Melanocyte of skin (primary cell): Measurements from ENCODE around the gene IRAG1.

DNA sequence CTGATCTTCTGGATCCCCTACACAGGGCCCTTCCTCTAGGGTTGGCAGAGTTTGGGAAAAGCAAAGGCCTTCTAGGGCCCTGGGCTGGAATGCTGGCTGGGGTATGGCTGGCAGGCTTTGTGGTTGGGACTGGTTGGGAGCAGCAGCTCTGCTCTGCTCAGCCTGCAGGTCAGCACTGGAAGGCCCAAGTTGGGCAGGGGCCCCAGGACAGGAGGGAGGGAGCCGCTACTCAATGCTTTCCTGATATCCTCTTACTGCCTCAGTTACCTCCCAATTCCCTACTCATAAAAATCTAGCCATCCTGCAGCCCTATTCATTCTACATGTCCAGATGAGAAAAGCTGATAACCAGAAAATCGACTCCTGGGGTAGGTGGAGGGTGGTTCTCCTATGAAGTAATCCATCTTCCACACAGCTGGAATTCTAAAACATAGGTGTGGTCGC, 26.3 kb downstream of the IRAG1 start:
- CAGE, long polyA plus RNA, 2 experiments: no peak in any of the 2 experiments

- CAGE, long polyA plus RNA, 2 experiments: no peak in any of the 2 experiments
Observed at GRCh38 chr11:10674227-10674941, 19.2 kb downstream of the IRAG1 start.

GRCh38 chr11:10692102-10693352, 1.0 kb downstream of the IRAG1 start:
- CAGE, long polyA plus RNA, 2 experiments: no peak in any of the 2 experiments

DNA sequence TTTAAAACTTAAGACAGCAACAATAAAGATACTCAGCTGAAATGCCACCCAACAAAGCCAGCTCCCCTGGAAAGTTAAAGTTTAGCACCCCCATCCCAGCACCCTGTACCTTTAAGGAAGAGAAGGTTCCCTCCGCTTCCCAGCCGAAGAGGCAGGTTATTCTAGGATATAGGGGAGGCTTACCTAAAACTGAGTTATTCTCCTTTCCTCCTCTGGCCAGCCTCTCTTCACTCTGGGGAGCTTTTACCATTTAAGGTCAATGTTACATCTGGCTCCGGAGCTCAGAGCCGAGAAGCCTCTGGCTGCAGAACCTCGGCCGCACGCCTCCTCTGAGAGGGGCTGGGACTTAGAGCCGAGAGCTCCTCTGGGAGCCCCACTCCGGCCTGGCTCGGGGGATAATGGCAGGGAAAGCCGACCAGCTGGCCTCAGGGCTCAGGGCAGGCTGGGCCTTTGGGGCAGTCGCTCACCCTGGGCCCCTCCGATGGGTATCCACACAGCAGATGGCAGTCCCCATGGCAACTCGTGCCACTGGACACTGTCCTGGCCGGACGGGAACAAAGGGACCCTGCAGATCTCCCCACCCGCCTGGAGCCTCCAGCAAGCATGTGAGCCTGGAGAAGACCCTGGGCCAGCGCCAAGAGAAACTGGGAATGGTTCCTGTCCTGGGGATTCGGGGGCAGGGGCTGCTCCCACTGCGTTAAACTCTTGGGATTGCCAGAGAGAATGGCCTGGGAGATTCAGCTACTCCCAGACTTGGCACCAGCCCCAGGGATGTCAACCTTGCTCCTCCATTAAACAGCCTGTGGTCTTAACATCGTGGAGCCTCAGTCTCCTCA, at the start of gene IRAG1:
Gene IRAG1, minus strand, starts transcription at position 403 of the 836 bp plus-strand sequence.
- CAGE, long polyA plus RNA, 2 experiments: no peak in any of the 2 experiments

- CAGE, long polyA plus RNA, 2 experiments: no peak in any of the 2 experiments
Observed at GRCh38 chr11:10735436-10736211, 15.4 kb upstream of the CTR9 start.

DNA sequence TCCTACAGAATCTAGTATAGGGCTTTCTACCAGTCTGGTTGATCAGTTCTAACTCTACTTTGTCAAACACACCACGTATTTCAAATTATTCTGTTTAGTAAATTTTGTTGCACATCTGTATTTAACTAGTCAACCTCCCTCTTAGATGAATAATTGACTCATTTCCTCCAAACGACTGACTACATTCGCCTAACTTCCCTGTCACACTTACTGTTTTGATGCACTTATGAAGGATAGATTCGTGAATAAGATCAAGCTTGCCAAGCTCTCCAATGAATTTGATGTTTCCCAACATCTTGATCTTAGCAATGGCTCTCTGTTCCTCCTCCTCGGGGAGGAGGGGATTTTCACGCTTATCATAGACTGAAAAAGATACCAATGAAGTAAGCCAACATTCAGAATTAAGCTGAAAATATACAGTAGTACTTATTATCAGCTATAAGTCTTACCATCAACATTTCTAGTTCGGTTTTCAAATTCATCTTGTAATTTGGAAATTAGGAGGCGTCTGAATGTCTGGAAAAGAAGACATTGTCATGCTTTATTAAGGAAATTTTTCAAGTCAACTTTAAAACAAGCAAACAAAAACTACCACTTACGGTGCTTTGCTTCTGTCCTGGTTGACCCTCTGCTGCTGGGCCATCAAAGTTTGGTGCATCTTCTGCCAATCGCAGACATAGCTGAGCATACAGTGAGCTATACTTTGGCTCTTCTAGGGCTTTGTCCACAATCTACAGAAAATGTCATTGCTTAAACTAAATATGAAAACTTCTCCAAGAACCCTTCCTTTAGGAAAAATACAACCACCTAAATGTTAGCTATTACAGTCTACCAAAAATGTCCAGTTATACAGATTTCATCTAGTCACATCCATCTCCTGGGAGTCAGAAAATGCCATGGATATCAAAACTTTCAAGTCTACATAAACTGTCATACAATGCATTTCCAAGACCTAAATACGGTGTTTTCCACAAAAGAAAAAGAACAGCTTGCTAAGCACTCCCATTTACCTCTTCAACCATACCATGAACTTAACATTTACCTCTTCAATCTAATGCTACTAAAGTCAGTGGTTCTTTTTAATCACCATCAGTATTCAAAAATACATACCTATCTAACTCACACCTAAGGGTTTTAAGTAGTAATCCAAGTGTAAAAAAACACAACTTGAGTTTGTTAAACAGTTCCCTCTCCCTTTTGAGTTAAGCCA, 4.6 kb downstream of the EIF4G2 start:
- CAGE, long polyA plus RNA, 2 experiments: no peak in any of the 2 experiments

GRCh38 chr11:10908225-10908746, 50.4 kb upstream of the ZBED5 start:
- CAGE, long polyA plus RNA, 2 experiments: no peak in any of the 2 experiments

DNA sequence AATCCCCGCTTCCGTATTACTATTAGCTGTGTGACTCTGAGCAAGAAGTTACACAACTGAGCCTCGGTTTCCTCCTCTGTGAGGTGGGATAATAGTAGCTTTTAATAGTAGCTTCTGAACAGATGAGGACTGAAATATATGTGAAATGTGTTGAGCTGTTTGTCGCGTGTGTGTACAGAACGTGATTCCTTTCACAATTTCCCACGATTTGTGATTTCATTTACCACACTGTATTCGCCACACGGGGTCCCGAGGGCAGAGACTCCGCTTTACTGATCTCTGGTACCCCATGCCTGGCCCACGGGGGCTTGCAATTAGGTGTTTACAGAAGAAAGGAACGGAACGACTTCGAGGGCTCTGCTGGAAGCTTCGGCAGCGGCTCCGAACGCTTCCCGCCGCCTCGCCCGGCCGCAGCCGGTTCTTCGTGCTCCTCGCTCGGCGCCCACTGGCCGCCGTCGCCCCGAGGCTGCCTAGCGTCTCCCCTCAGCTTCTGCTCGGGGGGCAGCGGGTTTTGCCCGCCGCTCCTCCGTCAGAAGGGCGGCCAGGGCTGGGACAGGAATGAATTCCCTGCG, 72.7 kb upstream of the ZBED5 start:
- CAGE, long polyA plus RNA, 2 experiments: no peak in any of the 2 experiments

DNA sequence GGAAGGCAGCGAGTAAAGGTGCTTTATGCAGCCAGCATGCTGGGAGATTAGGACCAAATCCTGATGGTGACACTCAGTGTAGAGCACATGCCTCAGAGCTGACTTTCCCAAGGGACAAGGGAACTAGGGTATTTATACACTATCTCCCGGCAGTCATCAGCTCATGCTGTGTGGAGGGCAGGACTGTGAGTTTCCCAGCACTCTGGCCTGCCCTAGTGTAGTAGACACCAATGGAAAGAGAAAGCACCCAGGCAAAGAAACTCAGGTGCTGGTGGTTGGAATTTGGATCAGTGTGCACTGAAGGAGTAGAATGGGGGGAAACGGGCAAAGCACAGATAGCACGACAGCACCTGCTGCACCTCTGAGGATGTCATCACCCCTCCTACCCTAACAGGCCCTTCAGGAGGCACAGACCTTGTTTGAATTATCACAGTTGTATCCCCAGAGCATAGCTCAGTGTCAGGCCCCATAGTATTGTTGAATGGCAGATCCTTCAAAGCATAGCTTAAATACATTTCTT, 128.4 kb upstream of the CSNK2A3 start:
- CAGE, long polyA plus RNA, 2 experiments: no peak in any of the 2 experiments

DNA sequence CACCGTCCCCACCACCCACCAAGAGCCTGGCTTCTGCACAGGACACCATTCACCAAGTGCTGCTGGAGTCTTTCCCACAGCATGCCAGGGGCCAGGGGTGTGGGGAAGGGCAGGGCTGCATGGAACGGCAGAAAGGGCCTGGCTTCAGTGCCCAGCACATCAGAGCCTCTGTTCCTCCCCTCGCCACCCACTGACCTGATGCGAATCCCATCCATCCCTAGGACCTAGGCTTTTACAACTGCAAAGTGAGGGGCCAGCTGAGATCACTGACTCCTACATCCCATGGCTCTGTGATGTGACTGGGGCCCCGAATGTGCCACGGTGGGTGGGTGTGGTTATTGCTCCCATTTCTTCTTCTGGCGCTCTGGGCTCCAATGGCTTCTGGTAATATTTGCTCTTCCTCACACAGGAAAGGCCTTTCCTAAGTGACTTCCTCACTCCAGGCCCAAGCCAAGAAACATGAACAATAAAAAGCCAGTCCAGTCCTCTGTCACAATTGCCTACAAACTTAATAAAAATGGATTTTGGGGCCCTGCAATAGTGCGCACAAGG, 78.3 kb downstream of the GALNT18 start:
- CAGE, long polyA plus RNA, 2 experiments: no peak in any of the 2 experiments

DNA sequence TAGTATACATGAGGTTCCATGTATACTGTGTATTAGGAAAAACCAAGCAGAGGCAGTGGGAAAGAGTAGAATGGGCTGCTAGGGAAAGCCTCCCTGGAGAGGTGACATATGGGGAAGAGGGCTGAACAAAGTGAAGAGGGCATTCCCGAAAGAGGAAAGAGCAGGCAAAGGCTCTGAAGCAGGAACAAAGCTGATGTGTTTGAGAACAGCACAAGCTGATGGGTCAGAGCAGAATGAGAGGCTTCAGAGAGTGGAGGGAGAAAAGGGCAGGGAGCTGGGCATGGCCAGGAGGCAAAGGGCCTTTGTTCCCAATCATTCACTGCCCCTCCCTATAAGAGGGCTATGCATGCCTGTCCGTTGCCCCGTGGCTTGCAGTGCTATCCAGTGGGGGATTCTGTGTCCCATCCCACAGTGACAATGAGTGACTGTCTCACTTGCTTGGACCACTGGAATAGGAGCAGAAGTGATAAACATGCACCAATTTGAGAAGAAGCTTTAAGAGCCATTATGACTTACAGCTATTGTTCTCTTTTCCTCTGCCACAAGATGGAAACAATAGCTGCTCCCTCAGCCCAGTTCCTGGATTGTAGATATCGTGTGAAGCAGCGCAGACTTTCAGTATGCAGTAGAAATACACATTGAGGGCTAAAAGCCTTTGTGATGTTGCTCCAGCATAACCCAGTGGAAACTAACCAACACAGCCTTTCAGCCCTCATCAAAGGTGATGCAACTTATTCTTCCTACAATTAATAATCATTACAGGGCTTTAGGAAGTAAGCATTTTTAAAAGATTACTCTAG, 39.6 kb downstream of the GALNT18 start:
- CAGE, long polyA plus RNA, 2 experiments: no peak in any of the 2 experiments

- CAGE, long polyA plus RNA, 2 experiments: no peak in any of the 2 experiments
Observed at GRCh38 chr11:11760280-11760799, 81.4 kb upstream of the USP47 start.

DNA sequence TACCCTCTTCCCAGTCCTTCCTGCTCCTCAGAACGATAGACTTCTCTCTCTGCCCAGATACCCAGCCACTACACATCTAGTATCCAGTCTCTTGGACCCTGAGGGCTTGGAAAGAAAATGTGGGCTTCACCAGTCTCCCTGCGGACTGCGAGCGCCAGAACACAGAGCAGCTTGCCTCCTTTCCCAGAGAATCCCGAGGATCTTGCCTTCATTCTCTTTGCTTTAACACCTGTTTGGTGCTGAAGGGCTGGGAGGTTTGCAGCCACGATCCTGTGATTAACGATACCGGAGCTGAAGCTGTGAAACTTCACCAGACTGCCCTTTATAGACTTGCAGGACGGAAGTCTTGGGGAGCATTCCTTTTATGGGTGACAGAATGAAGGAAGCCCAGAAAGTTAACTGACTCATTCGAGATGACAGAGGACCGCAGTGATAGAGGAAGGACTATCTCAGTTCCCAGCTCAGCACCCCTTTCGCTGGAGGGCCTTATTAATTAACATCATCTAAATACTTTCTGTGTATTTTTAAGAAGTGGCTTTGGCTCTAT, 31.1 kb upstream of the USP47 start:
- CAGE, long polyA plus RNA, 2 experiments: no peak in any of the 2 experiments

DNA sequence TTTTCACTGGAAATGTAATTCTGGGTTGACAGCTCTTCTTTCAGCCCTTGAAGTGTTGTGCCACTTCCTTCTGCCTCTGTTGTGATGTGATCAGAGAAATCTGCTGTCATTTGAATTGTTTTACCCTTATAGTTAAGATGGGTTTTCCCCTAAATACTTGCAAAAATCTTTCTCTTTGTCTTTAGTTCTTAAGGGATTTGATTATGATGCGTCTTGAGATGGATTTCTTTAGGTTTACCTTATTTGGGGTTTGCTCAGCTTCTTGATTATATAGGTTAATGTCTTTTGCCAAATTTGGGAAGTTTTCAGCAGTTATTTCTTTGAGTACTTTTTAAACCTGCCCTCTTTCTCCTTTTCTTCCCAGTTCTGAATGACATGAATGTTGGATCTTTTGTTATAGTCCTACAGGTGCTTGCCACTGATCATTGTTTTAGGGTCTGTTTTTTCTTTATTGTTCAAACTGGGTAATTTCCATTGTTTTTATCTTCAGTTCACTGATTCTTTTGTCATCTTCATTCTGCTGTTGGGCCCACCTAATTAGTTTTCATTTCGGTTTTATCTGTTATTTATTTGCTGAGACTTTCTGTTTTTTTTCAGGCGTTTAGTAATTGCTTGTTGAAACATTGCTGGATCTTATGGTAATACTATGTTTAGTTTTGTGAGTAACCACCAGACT, 23.3 kb downstream of the USP47 start:
- CAGE, long polyA plus RNA, 2 experiments: no peak in any of the 2 experiments

GRCh38 chr11:11948244-11949207, 59.9 kb downstream of the DKK3 start:
- CAGE, long polyA plus RNA, 2 experiments: no peak in any of the 2 experiments

GRCh38 chr11:11957692-11957951, 50.8 kb downstream of the DKK3 start:
- CAGE, long polyA plus RNA, 2 experiments: no peak in any of the 2 experiments

- CAGE, long polyA plus RNA, 2 experiments: no peak in any of the 2 experiments
Observed at GRCh38 chr11:11995625-11996139, 12.7 kb downstream of the DKK3 start.

DNA sequence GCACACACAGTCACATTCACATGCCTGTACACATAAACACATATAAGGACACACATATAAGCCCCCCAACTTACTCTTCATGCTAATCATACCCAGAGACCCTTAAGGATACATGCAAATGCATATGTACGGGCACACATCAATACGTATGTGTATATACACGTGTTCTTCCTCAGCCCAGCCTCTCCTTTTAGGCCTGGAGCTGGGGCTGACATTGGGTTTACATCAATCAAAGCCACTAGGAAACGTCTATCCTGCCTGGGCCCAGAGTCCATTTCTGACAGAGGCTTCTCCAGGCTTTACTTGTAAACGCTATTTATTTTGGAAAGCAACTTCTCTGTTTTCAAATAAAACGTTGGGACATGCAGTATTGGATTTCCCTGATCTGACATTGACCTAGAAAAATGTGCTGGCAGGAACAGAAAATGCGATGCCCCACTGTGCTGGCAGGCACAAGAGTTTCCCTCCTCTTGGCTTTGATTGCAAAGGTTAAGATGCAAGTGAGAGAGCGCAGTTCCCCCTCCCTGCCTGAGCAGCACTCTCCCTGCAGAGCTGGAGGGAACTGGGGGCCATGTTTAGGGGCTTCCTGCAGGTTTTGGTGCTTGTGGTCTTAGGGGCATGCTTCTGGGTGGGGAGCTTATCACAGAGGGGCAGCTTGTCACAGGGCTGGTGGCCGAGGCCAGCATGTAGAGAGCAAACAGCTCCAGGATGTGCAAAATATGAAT, 42.0 kb upstream of the DKK3 start:
- CAGE, long polyA plus RNA, 2 experiments: no peak in any of the 2 experiments

GRCh38 chr11:12119367-12119886, 9.0 kb downstream of the MICAL2 start:
- CAGE, long polyA plus RNA, 2 experiments: no peak in any of the 2 experiments

DNA sequence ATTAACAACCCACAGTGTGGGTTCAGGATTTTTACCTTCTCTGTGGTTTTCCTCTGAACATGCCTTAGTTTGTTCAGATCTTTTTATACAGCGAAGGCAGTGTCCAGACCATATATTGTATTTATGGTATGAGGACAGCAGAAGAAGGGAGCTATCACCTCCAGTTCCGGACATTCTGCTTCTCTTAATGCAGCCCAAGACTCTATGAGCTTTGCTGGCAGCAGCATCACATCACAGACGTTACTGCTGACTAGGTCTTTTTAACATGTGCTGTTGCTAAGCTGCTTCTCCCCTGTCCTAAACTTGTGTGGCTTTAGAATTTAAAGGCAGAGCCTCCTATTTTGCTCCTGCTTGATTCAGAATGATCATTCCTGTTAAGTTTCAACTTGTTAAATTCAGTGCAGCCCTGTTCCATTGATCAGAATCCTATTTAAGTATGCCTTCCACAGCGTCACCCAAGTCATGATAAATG, 13.4 kb downstream of the MICAL2 start:
- CAGE, long polyA plus RNA, 2 experiments: no peak in any of the 2 experiments